Fallopian tube (tissue), 1 donor: ENCODE measurements around a stretch of chr2.

- PRO-cap = no peak
Measured at GRCh38 chr2:222859876-222860325, 935 bp upstream of the ACSL3 start.

DNA sequence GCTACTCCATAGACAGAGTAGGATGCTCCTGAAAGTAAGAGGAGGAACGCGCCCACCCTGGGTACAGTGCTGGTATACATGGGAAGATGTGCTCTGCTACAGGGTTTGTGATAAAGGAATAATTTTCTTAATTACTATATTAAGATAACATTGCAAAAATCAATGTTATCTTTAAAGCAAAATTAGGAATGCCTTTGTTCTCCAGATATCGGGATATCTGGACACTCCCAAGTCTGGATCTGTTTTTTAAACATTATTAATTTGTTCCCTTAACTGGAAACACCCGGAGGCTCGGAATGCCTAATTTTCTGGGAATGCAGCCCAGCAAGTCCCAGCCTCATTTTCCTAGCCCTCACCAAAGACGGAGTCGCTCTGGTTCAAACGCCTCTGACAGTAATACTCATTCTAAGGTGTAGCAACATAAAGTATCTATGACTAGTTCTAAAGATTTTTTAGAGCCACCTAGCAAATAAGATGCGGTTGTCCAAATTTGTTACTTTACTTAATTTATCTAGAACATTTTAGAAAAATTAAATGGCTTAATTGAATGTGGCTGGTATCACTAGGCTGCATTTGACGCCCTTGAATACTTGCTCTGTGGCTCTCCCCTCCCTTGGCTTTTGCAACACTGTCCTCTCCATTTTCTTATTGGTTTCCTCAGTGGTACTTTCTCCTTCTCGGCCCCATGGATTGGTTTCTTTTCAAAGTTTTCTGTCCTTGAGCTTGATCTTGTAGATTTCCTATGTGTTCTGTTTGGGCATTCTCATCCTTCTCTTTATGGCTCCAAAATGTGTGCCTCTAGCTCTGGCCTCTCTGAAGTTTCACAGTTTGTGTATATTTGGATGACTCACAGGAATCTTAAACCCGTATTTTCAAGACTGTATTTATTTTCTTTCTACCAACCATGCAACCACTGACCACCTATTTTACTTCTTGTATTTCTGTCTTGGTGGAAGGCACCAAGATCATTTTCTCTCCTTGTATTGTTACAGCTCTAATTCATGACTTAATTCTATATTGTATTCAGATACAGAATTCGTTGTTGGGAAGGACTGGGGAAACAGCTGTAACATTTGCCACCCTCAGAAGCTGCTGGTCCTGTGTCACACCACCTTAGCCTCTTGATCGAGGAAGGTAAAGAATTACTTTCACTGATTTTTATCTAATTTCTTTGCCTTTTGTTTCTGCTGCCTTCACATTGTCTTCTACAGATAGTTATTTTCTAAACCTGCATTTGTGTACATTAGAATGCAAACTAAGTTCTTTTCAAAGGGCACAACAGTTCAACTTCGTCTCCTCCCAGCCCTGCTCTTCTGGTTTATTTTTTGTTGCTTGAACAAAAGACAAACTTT lies 39.3 kb downstream of the ACSL3 start:
- PRO-cap = no peak

DNA sequence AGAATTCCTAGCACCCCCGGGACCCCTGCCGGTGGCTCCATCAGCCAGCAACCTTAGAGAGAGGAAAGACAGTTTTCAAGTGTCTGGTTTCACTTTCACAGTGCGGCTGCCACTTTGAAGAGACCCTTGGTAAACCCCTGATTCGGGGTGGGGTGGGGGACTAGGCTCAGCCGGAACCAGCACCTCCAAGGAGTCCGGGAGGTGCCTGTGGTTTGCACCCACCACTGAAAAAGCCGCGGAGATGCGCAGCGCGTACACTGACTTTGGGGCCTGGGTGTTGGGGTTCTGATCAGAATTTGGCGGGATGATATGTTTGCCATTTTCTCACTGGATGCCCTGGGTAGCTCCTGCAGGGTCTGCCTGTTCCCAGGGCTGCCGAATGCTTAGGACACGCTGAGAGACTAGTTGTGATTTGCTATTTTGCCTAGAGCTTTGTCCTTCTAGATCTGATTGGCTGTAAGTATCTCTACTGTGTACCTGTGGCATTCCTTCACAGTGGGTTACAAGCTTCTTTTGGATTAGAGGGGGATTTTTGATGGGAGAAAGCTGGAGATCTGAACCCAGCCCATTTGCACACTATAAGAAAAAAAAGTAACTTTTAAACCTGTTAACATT lies 1.4 kb downstream of the KCNE4 start:
- PRO-cap = no peak

DNA sequence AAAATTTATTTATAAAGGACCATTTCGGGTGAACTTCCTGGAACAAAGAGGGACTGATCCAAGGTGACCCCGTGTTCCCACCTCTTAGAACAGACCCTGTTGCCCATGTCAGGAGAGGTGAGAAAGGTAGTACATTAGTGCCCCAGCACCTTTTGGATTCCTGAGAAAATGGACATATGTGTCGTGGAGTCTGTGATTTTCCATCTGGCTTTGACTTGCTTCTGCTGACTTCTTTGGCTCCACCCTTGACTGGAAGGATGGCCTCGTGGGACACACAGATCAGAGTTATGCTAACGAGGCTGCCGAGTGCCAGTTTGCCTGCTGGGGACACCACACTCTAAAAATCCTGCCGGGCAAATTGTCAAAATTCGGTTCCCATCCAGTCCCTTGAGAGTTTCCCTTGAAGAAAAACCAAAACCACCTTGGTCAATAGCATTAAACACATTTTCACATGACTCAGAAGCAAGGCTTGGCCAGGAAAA lies 41.3 kb downstream of the KCNE4 start:
- PRO-cap = no peak

DNA sequence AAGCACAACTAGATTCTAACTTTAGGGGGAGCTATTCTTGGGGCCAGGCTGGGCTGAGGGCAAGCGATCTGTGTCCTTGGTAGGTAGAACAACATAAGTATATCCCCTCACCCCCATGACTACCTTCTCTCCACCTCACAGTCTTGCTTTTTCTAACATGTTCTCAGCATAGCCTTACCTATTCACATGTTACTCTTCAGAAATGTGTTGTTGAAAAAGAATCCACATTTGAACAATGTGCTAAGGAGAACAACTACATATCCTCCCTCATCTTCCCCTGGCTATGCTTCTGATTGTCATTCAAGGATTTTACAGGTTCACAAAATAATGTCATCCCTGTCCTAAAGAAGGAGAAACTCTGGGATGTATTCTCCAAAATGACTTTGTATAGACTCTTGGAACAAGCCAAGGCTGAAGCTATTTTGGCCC lies 96.3 kb upstream of the SCG2 start:
- PRO-cap = unidirectional peak, plus-strand start at position 149 of the sequence

- PRO-cap = no peak
Measured at GRCh38 chr2:224146436-224146816, 107.3 kb upstream of the SERPINE2 start.

DNA sequence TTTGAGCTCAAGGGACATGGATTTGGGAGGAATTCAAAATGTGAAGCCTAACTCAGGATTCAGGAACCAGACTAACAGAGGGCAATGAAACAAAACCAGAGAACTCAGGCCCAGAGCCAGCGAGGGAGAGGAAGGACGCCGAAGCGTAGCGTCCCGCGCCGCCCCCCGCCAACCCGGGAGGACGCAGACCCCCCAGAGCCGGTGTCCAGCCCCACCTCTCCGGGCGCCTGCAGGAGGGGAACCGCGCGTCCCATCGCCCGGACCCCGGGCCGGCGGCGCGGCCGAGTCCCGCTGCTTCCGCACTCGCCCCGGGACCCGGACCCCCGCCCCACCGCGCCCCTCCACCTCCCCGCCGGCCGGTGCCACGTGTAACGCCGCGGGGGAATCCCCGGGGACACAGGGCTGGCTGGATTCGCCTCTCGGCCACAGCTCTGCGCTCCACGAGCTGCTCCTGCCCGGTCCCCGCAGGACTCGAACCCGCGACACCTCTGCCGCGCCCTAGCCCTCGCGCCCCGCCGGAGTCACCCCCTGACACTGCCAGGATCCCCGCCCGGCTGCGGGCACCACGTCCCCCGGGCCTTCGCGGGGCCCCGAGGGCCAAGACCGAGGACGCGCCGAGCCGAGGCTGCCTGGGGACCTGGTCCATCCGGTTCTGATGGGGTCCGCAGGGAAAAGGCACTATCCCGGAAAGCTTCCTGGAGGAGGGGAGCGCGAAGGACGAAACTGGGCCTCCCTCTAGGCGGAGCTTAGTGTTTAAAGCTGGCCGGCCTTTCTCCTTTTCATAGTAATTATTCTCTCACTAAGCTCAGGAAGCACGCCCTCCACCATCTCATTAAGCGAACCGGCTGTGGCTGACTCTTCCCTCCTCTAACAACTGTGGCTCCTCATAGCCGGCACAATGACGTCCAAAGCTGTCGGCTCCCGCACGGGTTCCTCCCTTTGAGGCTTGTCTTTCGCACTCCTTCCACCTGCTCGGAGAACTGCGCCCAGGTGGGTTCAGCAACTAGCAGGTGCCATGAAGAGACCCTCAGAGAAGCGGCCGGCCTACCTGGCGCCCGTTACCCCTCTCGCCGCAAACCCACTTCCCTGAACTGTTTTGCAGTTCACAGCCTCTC lies 40.5 kb upstream of the FAM124B start:
- PRO-cap = unidirectional peak, minus-strand start at position 654 of the sequence

- PRO-cap = no peak
Measured at GRCh38 chr2:224448983-224449520, 47.1 kb upstream of the FAM124B start.

DNA sequence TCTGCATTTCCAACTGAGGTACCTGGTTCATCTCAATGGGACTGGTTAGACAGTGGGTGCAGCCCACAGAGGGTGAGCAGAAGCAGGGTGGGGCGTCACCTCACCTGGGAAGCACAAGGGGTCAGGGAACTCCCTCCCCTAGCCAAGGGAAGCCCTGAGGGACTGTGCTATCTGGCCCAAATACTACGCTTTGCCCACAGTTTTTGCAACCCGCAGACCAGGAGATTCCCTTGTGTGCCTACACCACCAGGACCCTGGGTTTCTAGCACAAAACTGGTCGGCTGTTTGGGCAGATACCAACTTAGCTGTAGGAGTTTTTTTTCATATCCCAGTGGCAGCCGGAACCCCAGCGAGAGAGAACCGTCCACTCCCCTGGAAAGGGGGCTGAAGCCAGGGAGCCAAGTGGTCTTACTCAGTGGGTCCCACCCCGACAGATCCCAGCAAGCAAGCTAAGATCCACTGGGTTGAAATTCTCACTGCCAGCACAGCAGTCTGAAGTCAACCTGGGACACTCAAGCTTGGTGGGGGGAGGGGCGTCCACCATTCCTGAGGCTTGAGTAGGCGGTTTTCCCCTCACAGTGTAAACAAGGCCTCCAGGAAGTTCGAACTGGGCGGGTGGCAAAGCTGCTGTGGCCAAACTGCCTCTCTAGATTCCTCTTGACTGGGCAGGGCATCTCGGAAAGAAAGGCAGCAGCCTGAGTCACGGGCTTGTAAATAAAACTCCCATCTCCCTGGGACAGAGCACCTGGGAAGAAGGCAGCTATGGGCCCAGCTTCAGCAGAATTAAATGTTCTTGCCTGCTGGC lies 83.2 kb upstream of the FAM124B start:
- PRO-cap = bidirectional peak, plus-strand start at position 660 of the sequence, minus-strand start at position 595 of the sequence

DNA sequence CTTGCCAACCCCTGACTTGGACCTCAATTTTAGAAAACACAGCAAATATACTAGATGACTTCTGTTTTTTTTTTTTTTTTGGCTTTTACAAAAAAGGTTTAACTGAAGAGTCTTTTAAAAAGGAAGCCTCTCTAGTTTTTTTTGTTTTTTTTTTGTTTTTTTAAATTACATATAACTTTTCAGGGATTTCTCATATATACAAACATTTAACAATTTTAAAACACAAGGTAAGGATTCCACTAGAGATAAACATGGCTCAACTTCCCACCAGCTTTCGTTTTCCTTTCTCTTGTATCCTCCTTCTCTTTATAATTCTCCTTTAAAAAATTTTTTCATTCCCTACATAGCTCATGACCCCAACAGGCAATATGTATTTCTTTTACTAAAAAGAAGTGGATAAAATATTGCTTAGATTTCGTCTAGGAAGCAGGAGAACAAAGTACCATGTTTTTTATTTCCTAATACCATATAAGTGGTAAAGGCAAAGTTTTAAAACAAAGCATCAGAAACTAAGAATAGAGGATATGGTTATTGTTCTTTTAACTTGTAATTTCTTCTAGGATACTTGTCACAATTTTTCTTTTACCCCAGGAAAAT lies 74.9 kb downstream of the CUL3 start:
- PRO-cap = no peak

DNA sequence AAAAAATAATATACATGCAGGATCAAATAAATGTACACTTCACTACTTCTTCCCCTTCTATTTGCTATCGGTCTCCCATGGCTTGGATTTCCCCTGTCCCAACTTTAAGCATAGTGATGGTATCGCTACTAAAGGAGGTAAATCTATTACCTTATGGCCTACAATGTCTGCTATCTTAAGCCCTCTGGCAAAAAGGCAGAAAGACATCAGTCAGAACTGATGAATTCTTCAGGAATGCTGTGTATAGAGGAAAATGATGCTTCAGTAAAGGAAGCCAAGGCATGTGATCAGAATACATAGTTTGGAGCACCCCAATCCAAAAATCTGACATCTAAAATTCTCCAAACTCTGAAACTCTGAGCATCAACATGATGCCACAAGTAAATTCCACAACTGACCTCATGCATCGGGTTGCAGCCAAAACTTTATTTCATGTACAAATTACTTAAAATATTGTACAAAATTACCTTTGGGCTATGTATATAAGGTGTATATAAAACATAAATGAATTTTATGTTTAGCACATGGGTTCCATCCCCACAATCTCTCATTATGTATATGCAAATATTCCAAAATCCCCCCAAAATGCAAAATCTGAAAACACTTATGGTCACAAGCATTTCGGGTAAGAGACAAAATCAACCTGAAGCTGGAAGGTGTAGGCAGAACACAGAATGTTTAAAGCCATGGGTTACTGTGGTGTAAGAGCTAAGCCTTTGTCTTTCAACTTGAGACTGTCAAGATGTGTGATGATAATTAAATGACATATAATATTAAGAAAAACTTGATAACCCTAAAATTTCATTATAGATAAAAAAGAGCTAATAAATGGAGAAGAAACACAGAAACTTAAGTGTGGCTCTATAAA lies 66.2 kb downstream of the CUL3 start:
- PRO-cap = no peak

GRCh38 chr2:224774458-224775122 lies 58.4 kb upstream of the CCDC195 start:
- PRO-cap = no peak

GRCh38 chr2:224875809-224876577 lies 159.8 kb upstream of the CCDC195 start:
- PRO-cap = no peak

DNA sequence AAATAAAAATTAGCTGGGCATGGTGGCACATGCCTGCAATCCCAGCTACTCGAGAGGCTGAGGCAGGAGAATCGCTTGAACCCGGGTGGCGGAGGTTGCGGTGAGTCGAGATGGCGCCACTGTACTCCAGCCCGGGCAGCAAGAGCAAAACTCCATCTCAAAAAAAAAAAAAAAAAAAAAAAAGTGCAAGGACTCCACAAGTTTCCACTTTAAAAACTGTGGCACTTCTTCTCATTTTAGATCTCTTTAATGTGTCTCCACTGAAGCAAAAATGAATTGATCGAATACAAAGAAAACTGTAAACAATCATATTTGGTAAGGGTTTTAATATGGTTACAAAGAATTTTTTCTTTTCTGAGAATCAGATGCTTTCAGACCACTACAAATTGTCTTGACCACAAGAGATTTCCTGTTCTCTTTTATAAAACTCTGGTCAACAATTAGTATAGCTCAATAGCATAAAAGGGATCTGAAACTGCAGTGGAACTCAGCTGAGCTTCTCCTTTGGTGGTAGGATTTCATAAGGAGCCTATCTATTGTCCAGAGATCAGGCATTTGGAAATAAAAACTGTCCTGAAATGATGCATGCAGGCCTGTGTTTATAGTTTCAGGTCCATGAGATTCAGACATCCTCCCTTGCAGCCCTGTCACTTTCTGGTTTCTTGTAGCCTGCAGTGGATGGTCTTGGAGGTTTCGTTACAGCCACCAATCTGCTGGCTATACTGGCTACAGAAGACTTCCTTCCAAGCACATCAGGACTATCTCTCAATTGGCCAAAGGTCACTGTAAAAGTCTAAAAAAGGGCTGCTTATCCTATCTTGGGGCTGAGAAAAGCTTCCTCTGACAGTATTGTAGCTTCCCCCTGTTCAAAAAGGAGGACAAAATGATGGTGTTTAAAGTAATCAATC lies 120.1 kb downstream of the DOCK10 start:
- PRO-cap = unidirectional peak, plus-strand start at position 453 of the sequence

- PRO-cap = no peak
Measured at GRCh38 chr2:224935793-224936133, 106.5 kb downstream of the DOCK10 start.

- PRO-cap = no peak
Measured at GRCh38 chr2:224948645-224949185, 93.6 kb downstream of the DOCK10 start.

DNA sequence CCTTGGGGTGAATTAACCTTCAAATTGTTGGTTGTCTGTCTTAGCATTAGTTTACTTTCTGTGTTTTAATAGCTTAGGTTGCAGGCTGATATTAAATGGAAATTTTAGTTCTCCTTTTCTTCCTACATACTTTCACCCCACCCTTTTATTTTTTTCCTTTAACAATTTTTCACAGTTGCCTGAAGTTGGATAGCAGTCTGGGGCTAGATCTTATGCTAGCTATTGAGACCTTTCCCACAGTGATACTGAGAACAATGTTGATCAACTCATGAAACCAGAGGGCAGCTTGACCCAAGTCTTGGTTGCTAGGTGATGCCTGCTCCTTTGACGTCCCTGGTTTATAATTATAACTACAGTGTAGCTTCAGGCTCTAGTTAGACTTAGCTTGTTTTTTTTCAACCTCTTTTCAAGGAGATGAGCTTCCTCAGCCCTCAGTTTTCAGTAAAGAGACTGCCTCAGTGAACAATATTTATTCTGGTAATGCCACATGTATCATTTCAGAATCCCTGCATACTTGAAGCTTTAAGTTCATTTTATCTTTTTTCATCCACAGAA lies 648.5 kb downstream of the IRS1 start:
- PRO-cap = bidirectional peak, plus-strand start at position 355 of the sequence, minus-strand start at position 247 of the sequence

- PRO-cap = bidirectional peak, plus-strand start at chr2:226725893, minus-strand start at chr2:226725658
Measured at GRCh38 chr2:226725811-226725949, 73.9 kb downstream of the IRS1 start.

DNA sequence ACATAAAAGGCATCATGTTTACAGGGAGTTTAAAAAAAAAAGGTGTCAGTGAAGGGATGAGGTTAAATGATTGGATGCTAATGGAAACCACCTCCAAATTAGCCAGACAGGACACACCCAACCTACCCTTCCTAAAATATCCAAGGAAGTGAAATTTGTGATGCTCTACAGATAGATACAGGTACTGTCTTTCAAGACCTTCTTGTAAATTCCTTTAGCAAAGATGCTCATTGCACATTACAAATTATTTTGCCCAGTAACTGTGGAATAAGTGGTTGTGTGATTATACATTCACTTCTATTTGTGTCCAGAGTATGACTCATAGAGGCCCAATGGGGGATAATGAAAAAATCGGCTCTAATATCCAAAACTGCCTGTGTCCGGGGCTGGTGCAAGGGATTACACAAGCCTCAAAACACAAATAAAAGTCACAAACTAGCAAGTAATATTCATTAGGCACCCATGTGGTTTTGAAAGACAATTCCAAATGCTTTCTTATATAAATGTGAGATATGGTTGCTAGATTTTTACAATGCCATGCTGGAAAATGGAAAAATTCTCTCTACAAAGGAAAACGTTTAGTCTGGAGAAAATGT lies 40.8 kb downstream of the IRS1 start:
- PRO-cap = no peak

DNA sequence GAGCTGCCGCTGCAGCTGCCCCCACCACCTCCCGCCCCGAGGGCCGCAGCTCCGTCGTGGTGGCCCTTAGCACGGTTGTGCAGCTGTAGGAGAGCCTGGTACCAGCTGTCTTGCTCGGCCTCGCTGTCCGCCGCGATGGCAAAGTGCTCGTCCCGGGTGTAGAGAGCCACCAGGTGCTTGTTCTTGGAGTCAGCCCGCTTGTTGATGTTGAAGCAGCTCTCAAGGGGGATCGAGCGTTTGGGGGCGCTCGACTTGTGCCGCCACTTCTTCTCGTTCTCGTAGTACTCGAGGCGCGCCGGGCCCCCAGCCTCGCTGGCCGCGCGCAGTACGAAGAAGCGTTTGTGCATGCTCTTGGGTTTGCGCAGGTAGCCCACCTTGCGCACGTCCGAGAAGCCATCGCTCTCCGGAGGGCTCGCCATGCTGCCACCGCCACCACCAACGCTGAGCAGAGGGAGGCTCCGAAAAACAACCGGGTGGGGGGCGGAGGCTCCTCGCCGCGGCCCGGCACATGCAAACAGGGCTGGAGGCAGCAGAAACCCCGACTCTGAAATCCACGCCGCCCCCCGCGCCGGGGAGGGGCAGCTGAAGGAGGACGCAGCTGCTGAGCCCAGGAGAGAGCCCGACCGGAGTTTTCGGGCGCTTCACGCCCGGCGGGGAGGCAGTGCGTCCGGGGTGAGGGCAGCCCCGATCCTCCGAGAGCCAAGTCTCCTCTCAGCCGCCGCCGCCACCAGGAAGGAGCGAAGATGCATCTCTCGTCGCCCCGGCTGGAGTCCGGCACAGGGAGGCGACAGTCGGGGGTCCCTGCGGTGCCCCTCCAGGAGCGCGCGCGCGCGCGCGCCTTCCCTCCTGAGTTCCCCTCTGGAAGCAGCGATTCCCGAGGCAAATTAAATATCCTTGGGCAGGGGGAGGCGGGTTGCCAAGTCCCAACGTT lies 1.0 kb downstream of the IRS1 start:
- PRO-cap = bidirectional peak, plus-strand start outside the sequence, minus-strand start at position 860 of the sequence